SK-N-SH (cell line): ENCODE data around the genes TTC6, PNN, MIA2, FSCB, C14orf28 and KLHL28.

- RRBS, result no CpG with 5 or more reads among the region's 3 CpGs
CAGE:
- cytosol, long polyA plus RNA, result no peak
- long polyA plus RNA, result no peak
- nucleus, long polyA plus RNA, result no peak
Observed at GRCh38 chr14:35722880-35723448, 86.1 kb downstream of the RALGAPA1 start.

GRCh38 chr14:36520900-36521379, 908 bp upstream of the NKX2-1 start:
- RRBS, result 3% methylated on average over 15 of the region's 37 CpGs
CAGE:
- cytosol, long polyA plus RNA, result no peak
- long polyA plus RNA, result no peak
- nucleus, long polyA plus RNA, result no peak

DNA sequence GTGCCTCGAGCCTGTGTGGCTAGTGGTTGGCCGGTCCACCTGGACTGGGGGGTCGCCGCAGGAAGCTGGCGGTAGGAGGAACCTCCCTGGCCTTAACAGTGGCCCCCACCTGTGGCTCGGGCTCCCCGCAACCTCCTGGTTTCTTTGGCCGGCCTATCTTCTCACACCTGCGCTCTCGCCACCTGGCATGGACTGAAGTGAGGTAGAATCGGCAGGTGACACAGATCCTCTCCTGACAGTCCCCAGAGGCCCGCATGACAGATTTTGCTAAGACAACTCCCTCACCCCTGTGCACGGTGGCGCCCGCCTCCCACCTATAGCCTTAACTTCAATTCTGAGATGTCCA, 499 bp upstream of the PAX9 start:
- RRBS, result no CpG with 5 or more reads among the region's 15 CpGs
CAGE:
- cytosol, long polyA plus RNA, result no peak
- long polyA plus RNA, result no peak
- nucleus, long polyA plus RNA, result no peak

- RRBS, result no CpG with 5 or more reads among the region's 3 CpGs
CAGE:
- cytosol, long polyA plus RNA, result no peak
- long polyA plus RNA, result no peak
- nucleus, long polyA plus RNA, result no peak
Observed at GRCh38 chr14:37247711-37248428, 50.1 kb downstream of the MIPOL1 start.

DNA sequence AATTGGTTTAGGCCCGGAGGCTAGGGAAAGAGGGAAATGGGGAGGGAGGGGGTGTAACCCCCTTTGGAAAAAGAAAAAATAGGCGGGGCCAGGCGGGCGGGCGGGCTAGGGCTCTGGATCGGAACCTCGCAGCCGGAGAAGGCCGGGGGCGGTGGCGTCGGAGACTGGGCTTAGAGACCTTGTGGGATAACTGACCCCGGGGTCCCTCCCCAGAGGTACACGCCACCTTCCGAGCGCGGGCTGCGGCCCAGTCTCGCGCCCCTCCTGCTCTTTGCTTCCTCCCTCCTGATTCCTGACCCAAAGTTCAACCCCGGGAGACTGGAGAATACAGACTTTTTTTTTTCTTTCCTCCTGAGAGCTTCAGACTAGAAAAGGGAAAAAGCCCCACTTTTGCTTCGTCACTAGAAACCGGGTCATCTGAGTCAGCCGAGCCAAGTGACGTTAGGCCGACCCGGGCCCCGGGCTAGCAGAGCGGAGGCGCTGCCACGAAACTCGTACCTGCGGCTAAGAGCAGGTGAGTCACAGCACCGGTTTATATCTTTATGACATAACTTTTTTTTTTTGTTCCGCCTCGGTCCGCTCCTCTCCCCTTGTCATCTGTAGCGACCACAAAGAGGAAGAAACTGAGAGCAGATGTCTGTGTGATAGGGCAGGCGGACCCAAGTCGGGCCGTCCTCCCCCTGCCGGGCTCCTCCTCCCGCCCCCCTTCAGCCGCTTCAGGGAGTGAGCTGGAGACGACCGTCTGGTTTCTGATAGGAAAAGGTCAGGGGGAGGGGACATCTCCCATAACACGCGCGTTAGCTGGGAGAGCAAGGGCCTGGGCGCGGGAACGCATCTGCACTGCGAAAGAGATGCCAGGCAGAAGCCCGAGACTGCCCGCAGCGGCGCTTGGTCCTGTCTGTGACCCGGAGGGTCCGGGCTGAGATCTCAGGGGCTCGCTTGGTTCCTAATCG, at the start of gene TTC6:
Gene TTC6 (plus strand): TSS at position 135 of the 953 bp plus-strand sequence.
- RRBS, result 5% methylated on average over 18 of the region's 61 CpGs
CAGE:
- cytosol, long polyA plus RNA, result no peak
- long polyA plus RNA, result no peak
- nucleus, long polyA plus RNA, result no peak

DNA sequence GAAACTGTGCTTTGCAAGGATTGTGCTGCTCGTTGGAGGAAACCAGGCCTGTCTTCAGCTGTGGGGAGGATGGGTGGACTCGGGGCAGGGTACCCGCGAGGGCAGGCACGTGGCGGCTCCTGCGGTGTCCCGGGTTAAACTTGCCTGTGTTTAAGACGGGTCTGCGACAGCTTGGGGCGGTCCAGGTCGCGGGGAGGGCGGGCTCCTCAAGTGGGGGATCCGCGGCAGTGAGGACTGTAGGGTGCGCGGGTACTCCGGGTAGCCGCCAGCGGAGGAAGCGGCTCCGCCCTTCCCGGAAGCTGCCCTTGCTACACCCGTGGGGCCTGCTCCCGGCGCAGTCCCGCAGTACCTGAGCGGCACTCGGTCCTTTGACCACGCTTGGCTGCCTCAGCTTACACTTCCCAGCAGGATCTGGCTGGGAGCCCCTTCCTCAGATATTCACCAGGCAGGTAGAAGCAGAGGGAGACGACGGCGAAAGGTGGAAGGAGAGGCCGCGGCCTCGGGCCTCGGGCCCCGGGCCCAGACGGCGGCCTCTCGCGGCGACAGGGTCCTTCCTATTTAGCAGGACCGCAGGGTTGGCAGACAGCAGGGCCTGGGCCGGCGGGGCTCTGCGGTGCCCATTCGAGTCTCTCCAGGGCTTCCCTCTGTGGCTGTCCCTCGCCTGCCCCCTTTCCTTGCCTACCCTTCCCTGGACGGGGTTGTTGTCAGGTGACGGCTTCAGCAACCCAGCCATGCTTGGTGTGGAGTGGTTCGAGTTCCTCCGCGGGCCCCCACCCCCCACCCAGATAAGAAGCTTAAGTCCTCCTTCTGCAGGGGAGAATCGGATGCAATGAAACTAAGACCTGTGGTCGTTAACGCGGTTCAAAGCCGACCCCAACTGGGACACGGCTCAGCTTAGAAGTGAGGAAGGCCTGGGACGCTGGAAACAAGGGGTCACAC, 3.0 kb downstream of the TTC6 start:
- RRBS, result 26% methylated on average over 14 of the region's 62 CpGs
CAGE:
- cytosol, long polyA plus RNA, result no peak
- long polyA plus RNA, result no peak
- nucleus, long polyA plus RNA, result no peak

- RRBS, result no CpG with 5 or more reads among the region's 1 CpG
CAGE:
- cytosol, long polyA plus RNA, result no peak
- long polyA plus RNA, result no peak
- nucleus, long polyA plus RNA, result no peak
Observed at GRCh38 chr14:38405700-38406351, 149.9 kb upstream of the CLEC14A start.

DNA sequence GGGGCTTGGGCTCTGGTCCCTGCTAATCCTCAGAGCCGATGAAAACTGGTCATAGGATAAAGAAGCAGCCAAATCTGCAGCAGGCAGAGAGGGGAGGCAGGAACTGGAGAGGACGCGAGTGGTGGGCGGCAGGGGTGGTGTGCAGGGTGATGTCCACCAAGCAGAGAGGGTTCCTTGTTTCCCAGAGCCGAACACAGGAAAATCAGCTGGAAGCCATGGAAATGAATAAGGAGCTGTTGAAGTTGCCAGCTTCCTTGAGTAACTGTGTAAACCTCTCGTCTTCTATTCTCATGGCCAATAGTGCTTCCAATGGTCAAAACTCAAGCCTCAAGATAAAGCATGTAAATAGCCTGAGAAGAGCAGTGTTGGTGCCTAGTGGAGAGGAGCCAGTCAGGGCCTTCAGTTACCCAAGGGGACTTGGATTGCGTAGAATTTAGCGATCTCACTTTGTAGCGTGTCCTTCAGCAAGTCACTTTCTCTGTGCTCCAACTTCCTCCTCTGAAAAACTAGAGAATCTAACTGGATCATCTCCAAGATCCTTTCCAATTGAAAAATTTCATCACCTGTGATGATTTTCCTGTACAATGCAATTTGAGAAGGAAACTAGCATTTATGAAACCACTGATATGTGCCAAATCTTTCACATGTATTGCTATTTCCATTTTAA, 98.8 kb downstream of the SEC23A start:
- RRBS, result no CpG with 5 or more reads among the region's 9 CpGs
CAGE:
- cytosol, long polyA plus RNA, result no peak
- long polyA plus RNA, result no peak
- nucleus, long polyA plus RNA, result no peak

- RRBS, result 2% methylated on average over 8 of the region's 62 CpGs
CAGE:
- cytosol, long polyA plus RNA, result no peak
- long polyA plus RNA, result no peak
- nucleus, long polyA plus RNA, result no peak
Observed at GRCh38 chr14:39175152-39176264, at the start of gene PNN. PNN (plus strand) TSS chr14:39175254.

GRCh38 chr14:39184831-39185681, 10.0 kb downstream of the PNN start:
- RRBS, result no CpG with 5 or more reads among the region's 2 CpGs
CAGE:
- cytosol, long polyA plus RNA, result no peak
- long polyA plus RNA, result no peak
- nucleus, long polyA plus RNA, result no peak

DNA sequence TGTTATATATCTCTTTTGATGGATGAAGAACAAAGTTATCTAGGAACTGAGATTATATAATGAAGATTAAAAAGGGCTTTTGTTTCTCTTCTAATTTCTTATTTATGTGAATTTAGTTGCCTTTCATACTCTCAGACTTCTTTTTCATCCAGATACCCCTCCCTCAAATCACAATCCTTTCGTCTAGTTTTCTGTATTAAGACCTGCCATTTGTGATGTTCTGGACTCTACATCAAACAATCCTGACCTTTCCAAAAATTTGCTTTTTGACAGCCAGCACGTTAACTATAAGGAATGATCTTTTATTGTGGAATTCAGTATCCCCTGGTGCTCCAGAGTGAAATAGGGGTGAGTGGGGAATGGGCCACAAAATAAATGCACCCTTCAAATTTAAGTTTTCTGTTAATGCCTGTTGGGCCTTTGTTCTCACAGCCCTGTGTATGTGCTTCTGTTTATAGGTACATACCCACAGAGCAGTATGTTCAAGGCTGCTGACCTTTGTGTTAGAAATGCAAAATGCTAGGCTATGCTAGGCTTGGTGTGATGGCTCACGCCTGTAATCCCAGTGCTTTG, 11.8 kb downstream of the PNN start:
- RRBS, result no CpG with 5 or more reads among the region's 3 CpGs
CAGE:
- cytosol, long polyA plus RNA, result no peak
- long polyA plus RNA, result no peak
- nucleus, long polyA plus RNA, result no peak

DNA sequence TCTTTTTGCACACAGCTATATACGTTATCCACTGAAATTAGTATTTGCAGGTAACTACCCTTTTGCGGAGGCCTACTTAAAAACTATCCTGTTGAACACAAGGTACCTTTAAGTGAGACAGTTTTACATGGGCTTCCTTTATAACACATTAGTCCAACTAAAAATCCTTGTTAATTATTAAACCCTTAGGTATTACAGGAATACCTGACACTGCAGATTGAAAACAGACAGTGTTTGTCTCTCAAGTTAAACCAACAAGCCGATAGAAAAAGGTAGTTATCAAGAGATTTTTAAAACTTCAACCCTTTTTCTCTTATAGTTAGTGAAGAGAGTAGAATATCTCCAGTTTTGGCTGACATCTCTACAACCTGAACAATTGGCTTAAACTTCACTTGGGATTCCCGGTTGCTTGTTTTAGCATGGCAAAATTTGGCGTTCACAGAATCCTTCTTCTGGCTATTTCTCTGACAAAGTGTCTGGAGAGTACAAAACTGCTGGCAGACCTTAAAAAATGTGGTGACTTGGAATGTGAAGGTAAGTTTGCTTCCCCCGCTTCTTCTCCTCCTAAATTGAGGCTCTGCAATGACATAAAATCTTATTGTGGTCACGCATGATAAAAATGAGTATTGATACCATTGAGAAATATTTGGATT, at the start of gene MIA2:
Gene MIA2 (plus strand): TSS at position 220 of the 653 bp plus-strand sequence.
- RRBS, result no CpG with 5 or more reads among the region's 7 CpGs
CAGE:
- cytosol, long polyA plus RNA, result no peak
- long polyA plus RNA, result no peak
- nucleus, long polyA plus RNA, result no peak

DNA sequence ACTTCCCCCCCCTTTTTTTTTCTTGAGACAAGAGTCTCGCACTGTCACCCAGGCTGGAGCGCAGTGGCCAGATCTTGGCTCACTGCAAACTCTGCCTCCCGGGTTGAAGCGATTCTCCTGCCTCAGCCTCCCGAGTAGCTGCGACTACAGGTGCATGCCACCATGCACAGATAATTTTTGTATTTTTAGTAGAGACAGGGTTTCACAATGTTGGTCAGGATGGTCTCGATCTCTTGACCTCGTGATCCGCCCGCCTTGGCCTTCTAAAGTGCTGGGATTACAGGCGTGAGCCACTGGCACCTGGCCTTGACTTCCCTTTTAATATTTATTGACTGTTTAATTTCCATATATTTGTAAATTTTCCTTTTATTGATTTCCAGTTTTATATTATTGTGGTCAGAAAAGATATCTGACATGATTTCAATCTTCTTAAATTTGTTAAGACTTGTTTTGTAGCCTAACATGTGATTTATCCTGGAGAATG, 20.7 kb downstream of the FBXO33 start:
- RRBS, result no CpG with 5 or more reads among the region's 11 CpGs
CAGE:
- cytosol, long polyA plus RNA, result no peak
- long polyA plus RNA, result no peak
- nucleus, long polyA plus RNA, result no peak

GRCh38 chr14:39430834-39431138, 1.4 kb downstream of the FBXO33 start:
- RRBS, result no CpG with 5 or more reads among the region's 8 CpGs
CAGE:
- cytosol, long polyA plus RNA, result no peak
- long polyA plus RNA, result no peak
- nucleus, long polyA plus RNA, result no peak

DNA sequence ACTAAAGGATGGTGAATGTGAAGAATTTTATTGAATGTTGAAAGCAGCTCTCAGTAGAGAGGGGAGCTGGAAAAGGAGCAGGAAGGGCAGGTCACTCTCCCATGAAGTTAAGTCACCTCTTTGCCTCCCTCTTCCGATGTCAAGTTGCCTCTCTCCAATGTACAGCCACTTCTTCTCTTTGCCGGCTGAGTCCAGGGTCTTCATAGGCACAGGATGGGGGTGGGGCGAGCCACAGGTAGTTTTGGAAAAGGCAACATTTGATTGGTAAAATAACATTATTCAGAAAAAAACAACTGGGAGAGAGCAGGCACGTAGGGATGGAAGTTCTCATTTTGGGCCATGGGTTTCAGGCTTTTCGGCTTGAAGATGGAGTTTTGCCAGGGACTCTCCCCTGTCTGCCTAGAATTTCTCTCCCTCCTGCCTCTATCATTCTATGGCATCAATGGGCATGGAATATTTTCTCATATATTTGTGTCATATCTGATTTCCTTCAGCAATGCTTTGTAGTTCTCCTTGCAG, 821.2 kb upstream of the LRFN5 start:
- RRBS, result no CpG with 5 or more reads among the region's 5 CpGs
CAGE:
- cytosol, long polyA plus RNA, result no peak
- long polyA plus RNA, result no peak
- nucleus, long polyA plus RNA, result no peak

GRCh38 chr14:44506995-44507592, at the start of gene FSCB:
FSCB (minus strand) TSS chr14:44507283.
- RRBS, result no CpG with 5 or more reads among the region's 4 CpGs
CAGE:
- cytosol, long polyA plus RNA, result no peak
- long polyA plus RNA, result no peak
- nucleus, long polyA plus RNA, result no peak

DNA sequence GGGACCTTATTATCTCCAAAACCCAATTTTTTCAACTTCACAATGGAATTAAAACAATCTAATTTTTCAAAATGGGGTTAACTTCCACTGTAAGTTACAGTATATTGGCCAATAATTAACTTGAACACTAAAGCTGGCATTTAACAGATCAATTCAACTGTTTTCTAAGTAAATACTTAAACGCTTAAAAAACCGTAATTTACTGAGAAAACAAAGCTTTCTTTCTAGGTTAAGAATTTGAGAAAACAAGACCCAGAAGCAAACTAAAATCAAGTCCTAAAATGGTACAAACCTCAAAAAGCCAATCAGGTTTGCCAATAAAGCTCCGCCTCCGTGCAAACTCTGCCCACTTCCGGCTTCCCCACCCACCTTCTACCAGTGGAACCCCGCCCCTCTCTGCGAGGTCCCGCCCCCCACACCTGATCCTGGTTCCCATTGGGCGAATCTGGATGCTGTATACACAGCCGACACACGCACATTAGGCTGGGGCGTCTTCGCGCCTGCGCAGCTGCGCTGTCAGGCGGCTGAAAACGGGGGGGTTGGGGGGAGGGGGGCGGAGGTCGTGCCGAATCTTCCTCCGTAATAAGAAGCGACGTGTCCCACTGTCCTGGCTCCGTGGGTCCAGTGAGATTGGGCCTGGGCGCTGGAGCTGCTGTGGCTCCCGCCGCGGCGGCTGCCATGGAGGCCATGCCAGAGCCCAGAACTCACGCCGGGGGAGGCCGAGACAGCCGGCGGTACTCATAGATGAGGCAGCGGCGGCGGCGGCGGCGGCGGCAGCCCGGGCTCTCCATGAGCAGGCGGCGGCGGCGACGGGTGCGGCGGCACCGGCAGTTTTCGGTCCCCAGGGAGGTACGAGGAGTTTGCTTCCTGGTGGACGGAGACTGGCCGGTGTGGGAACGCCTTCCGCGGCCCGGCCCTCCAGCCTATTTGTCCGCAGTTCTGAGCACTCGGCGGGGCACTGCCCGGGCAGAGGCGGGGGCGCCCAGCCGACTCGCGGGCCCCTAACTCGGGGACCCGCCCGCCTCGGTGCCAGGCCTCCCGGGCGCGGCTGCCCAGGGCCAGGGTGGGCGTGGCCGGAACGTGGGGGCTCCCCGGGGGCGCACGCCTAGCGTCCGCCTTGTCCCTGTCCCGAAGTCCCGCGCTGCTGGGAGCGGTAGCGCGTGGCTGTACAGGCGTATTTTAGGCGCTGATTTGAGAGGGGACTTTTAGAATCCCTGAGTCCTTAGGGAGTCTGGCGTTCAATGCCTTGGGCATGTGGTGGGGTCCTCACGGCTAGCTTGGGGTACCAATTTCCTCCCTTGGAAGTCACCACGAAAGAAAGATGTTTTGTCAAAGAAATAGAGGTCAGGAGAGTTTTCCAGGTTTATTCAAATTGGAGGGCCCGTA, at the start of gene C14orf28:
Gene C14orf28 (plus strand): TSS at position 556 of the 1,386 bp plus-strand sequence.
- RRBS, result 1% methylated on average over 38 of the region's 95 CpGs
CAGE:
- cytosol, long polyA plus RNA, result no peak
- long polyA plus RNA, result no peak
- nucleus, long polyA plus RNA, result no peak

DNA sequence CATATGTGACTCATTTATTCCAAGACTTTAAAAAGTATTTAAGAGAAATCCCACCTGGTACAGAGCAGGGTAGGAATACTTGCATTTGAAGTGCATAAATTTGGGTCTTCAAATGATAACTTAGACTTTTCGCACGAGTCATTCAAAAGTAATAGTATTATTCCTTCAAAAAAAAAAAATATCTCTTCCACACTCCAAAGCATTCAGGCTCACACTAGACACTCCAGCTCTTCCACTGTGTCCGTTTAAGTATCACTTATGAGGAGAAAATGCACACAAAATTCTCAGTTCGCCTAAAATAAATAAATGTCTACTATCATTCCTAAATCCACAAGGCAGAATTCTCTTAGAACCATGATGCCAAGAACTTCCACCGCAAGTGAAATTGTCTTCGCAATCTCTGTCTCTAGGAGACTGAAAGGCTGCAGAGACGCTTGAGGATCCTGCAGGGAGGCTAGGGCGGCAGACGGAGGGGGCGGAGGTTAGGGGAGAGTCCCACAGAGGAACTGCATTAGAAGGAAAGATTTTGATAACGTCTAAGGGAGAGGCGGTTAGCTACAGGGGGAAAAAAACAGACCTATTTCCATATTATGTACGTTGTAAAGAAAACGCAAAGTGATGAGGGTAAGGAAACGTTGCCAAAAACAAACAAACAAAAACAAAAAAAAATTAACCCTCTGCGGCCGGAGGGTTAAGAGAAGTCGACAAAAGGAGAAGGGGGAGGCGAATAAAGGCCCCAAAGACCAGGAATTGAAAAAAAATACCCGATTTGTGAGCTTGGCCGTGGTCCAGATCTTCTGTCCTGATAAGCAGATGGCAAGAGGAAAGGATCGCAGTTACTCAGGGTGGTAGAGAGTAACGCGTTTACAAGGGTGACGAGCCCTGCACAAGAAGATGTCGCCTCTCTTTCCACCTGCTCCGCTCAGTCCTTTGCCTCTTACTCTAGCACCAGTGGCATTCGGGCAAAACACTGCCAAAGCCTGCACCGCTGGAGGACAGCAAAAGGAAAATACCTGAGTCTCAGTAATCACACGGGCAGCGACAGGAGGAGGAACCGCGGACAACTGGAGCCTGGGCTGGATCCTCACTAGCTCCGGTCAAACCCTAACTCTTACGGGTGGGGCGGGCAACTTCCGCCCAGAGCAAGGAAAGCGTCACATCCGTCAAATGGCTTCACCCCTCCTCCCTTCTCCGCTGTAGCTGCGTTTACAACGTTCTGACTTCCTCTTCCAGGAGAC, at the start of gene KLHL28:
Gene KLHL28 (minus strand): TSS at position 1,115 of the 1,238 bp plus-strand sequence.
- RRBS, result no CpG with 5 or more reads among the region's 42 CpGs
CAGE:
- cytosol, long polyA plus RNA, result no peak
- long polyA plus RNA, result no peak
- nucleus, long polyA plus RNA, result start-site peak on the minus strand centred at position 1,079 of the sequence, 27 bp wide, 19 and 32 reads in 2 replicates

- RRBS, result no CpG with 5 or more reads among the region's 5 CpGs
CAGE:
- cytosol, long polyA plus RNA, result no peak
- long polyA plus RNA, result no peak
- nucleus, long polyA plus RNA, result no peak
Observed at GRCh38 chr14:44963240-44963477, 1.2 kb downstream of the TOGARAM1 start.

GRCh38 chr14:45219742-45220416, 33.1 kb downstream of the MIS18BP1 start:
- RRBS, result no CpG with 5 or more reads among the region's 5 CpGs
CAGE:
- cytosol, long polyA plus RNA, result no peak
- long polyA plus RNA, result no peak
- nucleus, long polyA plus RNA, result no peak